ENCODE measurements around a stretch of chr9.

GRCh38 chr9:107637312-107638497 lies 148.1 kb upstream of the KLF4 start:
- RRBS, result 25% methylated on average over 24 of the region's 71 CpGs

DNA sequence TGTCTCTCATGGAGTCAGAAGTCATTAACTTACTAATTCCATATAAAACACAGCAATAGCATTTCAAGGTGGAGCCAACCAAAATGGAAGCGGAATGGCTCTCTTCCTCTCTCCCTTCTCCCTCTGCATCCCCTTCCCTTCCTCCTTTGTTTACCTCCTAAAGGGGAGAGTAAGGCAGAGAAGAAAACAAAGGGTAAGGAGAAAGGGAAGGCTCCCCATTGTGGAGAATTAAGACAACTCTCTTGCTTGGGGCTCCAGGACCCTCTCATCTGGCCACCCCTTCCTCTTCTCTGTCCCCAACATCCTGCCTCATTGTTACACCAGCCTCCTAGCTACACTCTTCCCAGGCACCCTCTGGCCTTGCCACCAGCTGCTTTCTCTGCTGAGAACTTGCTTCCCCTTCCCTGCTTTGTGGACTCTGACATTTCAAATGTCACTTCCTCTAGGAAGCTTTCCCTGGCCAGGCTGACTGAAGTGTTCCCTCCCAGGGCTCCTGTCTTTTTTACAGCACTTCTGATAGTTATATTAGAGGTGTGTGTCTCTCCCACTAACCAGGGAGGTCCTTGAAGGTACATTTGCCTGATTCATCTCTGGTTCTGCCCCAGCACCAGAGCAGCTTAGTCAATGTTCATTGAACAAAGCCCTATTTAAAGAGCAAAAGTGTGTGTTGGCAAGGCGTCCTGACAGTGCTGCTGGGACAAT lies 193.9 kb upstream of the KLF4 start:
- RRBS, result no CpG with 5 or more reads among the region's 2 CpGs

DNA sequence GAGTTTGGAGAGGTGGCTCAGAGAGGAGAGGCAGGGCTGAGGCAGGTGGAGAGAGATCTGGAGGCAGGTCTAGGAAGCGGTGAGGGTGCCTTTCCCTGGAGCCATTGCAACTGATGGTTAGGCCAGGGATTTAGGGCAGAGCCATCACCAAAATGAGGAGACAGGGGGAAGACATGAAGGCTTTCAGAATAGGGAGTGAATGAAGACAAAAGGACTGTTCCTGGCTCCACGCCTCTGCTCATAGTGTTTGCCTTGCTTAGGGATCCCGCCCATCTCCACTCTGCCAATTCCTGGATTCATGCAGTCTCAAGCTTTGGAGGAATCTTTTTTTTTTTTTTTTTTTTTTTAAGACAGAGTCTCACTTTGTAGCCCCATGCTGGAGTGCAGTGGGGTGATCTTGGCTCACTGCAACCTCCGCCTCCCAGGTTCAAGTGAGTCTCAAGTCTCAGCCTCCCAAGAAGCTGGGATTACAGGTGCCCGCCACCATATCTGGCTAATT lies 251.0 kb upstream of the KLF4 start:
- RRBS, result no CpG with 5 or more reads among the region's 5 CpGs

- RRBS, result no CpG with 5 or more reads among the region's 10 CpGs
Measured at GRCh38 chr9:107819736-107820320, 330.3 kb upstream of the KLF4 start.

DNA sequence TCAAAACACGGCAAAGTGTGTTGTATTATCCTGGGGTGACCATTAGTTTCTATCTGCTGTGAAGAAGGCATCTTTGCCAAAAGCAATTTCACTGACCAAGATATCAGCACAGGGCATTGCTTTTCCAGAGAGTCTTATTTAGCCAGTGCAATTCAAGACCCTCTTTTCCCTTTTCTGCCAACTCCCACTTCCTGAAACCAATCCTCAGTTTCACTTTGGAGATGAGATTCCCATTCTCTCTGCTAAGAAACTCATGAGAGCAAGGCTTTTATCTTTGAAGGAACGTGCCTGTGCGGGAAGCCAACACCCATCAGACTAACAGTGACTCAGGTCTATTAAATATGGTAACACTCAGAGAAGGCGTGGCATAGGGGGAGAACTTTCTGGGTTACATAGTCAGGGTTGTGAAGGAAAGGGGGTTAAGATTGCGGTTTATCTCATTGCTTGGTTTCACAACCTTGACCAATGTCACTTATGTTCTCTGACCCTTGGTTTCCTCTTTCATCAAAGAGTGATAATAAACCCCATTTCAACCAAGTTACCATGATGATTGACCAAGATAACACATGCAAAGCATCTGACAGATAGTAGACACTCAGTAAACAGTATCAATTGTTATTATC lies 666.9 kb upstream of the KLF4 start:
- RRBS, result no CpG with 5 or more reads among the region's 5 CpGs

- RRBS, result no CpG with 5 or more reads among the region's 5 CpGs
Measured at GRCh38 chr9:108672464-108673021, 183.2 kb downstream of the ACTL7B start.

DNA sequence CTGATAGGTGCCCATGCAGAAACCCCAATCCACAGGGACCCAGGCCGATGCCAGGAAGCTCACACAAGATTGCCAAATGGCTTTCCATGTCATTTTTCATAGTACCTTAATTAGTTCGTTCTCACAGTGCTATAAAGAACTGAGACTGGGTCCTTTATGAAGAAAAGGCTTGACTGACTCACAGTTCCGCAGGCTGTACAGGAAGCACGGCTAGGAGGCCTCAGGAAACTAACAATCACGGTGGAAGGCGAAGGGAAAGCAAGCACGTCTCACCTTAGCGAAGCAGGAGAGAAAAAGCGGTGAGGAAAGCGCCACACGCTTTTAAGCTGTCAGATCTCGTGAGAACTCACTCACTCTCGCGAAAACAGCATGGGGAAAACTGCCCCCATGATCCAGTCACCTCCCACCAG lies 13.0 kb downstream of the ACTL7B start:
- RRBS, result no CpG with 5 or more reads among the region's 14 CpGs

DNA sequence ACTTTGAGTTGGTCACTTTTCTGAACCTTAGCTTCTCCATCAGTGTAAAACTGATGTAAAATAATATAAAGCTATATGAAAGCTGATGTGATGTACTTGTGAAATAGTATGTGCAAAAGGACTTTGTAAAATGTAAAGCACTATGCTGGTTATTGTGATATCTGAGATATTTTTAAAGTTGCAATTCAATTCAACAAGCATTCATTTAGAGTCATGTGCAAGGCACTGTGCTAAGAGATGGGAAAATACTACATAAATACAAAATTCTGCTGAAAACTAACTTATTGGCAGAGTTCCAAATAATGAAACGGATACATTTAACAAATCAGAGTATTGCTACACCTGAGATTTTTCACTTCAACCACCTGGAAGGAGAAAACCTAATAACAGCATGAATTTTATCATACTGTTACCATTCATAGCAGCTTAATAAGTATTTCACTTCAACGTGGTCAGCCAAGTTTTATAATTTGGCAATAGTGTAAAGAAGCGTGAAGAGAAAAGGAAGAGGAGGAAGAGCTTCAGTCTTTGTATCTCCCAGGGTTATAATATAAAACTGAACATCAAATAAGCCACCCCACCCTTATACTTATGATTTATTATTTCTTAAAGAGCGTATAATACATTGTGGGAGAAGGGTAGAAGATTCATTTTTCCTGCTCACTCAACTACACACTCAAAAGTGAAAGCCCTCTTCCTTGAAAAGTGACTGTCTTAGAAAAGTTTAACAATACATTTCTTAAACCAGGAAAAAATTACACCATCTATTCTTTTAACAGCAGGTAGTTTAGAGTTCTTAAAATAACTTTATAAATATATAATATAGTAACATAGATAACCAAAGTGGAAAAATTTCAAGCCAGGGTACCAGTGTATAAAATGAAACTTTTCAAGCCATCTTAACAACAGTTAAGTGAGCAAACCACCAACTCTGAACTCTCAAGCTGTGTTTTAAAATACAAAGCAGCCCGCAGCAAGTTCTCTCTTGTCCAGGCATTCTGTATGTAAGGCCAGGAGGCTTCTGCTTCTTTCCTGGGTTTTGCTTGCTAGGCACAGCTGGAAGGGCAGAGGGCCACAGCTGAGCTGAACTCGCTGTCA lies 6.4 kb upstream of the CTNNAL1 start:
- RRBS, result no CpG with 5 or more reads among the region's 6 CpGs

- RRBS, result no CpG with 5 or more reads among the region's 9 CpGs
Measured at GRCh38 chr9:109072040-109072992, 47.4 kb downstream of the TMEM245 start.

GRCh38 chr9:109080812-109081011 lies 39.0 kb downstream of the TMEM245 start:
- RRBS, result no CpG with 5 or more reads among the region's 1 CpG

DNA sequence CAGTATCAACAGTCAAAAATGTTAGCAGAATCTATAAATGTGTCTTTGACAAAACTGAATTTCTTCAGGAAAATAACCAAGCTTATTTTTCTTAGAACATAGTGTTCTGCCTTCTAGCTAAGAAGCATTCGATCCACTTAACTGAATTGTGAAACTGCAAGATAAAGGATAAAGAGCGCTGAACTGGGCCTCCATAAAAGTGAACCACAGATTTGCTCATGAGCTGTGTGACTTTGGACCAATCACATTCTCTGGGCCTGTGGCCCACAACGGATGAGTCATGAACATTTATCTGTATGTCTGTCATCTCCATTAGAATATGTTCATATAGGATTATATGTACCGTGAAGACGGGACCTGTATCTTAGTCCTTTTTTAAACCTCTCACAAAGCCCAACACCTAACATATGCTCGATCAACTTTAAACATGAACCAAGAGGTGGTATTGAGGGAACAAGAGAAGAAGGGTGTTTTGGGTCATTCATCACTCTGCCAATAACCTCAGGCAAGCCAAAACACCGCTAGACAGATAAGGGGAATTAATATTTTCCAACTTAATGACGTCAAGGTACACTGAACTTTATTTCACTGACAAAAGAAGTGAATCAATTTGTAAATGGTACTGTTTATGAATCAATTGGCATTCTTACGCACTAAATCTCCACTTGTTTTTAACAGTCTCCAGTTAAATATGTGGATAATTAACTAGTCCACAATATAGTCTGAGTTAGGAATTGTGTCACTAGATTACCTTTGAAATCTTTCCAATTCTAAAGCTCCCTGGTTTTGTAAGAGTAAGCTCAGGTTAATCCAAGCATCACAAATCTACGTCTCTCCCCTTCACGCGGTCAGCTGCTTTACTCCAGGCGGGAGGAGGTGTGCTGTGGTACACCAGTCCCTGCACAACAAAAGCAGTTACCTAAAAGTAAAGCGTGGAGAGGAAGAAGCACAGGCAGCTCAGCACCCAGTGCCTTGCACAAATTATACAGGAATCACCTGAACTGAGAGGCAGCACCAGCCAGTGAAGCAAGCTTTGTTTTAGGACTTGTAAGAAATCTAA lies 1.6 kb downstream of the TMEM245 start:
- RRBS, result no CpG with 5 or more reads among the region's 14 CpGs

GRCh38 chr9:109255423-109256342 lies 65.2 kb downstream of the EPB41L4B start:
- RRBS, result no CpG with 5 or more reads among the region's 22 CpGs

DNA sequence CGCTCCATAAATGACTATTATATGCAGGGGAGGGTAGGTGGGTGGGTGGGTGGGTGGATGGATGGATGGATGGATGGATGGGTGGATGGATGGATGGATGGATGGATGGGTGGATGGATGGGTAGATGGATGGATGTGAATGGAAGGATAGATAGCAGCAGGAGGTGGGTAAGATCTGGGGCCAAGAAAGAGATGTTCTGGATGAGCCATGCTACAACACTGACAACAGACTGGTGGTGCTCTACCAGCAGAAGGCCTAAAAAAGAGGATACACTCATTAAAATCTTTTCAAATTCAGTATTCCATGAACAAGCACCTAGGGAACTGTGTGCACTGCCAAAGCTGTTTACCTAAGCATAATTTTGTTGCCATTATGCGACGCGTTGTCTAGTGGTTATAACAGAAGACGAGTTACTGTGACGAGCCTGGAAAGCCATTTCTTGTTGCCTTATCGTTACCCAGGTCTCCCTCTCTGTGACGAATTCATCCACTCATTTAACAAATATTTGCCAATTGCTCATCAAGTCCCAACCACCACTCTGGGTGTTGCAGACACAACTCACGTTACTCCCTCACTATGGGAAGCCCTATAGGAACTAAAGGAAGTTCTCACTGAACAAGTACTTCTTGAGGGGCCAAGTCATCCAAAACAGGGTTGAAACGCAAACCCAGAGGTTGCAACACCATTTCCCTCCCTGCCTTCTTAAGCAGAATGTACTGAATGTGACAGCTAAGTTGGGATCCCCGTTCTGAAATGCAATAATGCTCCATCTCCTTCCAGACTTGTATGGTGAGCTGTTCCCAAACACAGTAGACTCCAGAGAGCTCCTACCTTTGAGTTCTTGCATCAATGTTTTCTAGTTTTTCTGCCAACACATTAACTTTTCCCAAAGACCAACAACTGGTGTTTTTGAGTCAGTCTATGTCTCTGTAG lies 34.5 kb downstream of the EPB41L4B start:
- RRBS, result no CpG with 5 or more reads among the region's 11 CpGs

DNA sequence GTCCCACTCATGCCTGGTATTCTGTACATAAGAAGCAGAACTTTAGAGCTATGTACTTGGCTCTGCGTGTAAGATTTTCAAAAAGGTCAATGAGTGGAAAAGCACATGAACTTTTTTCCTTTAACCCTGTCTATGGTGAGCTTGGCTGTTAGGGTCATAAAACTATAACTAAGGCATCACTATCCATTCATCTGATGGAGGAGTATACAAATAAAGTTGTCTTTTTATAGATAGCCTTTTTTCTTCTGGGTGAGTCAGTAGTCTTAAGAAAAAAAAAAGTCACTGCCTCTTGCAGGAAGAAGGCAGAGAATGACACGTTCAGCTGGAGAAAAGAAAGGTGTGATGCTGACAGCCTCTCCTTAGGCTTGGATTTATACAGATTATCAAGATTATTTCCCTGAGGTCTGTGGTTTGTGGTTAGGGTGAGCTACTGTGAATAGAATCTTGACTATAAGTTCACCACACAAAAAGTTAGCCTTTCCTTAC lies 23.0 kb downstream of the EPB41L4B start:
- RRBS, result no CpG with 5 or more reads among the region's 2 CpGs

GRCh38 chr9:109307296-109308005 lies 13.4 kb downstream of the EPB41L4B start:
- RRBS, result no CpG with 5 or more reads among the region's 14 CpGs

DNA sequence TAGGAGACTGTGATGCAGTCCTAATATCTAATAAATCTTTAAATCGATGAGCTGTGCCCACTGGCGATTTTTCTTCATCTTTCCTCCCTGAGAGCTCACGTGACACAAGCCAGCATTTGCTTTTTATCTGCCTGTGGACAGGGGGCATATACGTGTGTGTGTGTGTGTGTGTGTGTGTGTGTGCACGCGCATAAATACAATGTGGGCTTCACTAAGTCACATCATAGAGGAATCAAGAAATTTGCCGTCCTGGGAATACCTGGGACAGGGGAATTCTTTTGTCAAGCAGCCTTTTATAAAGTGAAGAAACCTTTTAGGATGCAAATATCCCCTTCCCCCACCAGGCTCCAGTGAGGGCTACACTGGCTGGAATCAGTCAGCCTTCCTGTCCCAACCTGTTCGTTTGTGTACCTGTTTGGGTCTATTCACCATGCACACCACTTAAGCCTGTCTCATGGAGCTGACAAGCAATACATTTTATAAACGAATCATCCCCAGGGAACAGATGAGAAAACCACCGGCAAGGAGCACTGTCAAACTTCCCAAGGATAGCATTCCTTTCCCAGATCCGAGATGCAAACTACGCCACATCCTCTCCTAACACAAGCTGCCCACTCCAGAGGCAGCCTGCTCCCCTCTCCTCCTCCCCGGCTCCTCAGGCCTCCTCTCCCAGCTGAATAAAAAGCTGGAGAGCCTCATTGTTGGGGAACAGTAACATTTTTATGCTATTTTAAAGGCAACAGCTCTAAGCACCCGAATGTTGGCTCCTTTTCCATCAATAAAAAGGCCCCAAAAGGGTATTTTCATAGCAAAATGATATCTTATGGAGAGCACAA lies 2.6 kb downstream of the EPB41L4B start:
- RRBS, result no CpG with 5 or more reads among the region's 14 CpGs

GRCh38 chr9:109355950-109356297 lies 35.1 kb upstream of the EPB41L4B start:
- RRBS, result no CpG with 5 or more reads among the region's 16 CpGs

GRCh38 chr9:109420095-109421091 lies 77.7 kb downstream of the PTPN3 start:
- RRBS, result no CpG with 5 or more reads among the region's 23 CpGs

DNA sequence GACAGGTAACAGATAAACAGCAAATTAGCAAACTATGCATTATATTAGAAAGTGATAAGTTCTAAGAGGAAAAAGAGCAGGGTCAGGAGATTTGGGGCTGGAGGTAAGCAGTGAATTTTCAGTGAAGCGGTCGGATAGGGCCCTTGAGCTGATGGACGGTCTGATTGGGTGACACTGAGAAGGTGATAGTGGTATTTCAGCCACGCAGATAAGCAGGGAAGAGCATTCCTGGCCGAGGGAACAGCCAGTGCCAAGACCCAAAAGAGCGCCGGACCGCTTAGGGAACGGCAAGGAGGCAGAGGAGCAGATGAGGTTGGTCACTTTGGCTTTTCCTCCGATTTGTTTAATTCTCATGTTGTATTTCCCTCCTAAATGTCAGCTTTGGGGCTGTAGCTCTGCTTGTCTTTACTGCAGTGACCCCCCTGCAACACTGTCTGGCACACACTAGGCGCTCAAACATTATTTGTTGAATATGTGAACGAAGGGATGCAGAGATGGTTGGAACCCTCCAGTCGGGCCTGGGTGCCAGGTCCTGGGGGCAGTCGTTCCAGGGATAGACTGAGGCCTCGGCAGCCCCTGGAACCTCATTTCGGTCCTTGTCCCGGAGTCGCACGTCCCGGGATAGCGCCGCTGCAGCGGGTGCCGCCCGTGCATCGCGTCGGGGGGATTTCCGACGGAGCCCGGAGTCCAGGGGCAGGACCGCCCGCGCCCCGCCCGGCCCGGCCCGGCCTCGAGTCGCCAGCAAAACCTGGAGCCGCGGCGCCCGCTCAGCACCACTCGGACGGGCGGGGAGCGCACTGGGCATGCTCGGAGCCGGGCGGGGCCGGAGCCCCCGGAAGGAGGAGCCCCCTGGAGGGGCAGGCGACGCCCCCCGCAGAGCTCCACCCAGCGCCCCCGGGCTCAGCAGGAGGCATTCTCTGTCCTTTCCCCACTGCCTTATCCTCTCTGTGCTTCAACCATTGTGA lies 1.3 kb upstream of the PTPN3 start:
- RRBS, result 84% methylated on average over 23 of the region's 58 CpGs

Data from NB4 (cell line).